Mammary epithelial cell (primary cell): ENCODE results near the gene UVSSA.

GRCh38 chr4:1293664-1294365, 4.1 kb downstream of the MAEA start:
- CAGE, long polyA plus RNA: no peak
- RRBS: 16% methylated on average over 3 of the region's 19 CpGs

GRCh38 chr4:1346835-1348004, at the start of gene UVSSA:
Gene UVSSA (plus strand): TSS chr4:1347208.
- CAGE, long polyA plus RNA: no peak
- RRBS: 2% methylated on average over 63 of the region's 117 CpGs

DNA sequence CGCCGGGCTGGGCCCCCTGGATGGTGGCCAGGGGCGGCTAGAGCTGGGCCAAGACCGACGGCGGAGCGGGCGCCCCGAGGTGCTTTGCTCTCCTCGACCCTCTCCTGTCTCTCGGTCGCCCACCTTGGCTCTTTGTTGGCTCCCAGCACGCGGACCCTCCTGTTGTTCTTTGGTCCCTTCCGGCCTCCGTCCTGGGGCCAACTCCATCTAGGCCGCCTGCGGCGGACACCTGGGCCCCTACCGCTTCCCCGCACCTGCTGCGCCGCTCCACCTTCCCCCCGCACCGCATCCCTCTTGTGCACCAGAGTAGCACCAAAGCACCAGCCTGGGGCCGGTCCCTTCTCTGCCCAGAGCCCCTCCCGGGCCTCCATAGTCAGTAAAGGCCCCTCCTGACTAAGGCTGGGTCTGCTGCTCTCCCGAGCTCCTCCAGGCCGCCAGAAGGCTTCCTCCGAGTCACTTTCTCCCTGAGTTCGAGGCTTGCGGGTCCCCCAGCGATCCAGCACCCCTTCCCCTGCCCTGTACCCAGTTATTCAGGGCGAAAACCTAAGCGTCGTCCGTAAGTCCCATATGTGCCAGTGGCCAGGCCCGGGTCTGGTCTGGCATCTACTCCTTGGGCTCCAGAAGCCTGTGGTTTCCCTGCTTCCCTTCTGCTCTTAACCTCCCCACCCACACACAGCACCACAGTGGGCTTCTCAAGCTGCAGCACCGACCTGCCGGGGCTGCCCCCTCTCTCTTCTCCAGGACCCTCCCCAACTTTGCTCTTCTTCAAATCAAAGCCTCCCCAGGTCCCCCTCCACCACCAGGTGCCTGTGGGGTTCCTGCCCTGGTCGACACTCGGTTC, 737 bp downstream of the TACC3 start:
- CAGE, long polyA plus RNA: no peak
- RRBS: no CpG with 5 or more reads among the region's 42 CpGs

- CAGE, long polyA plus RNA: no peak
- RRBS: no CpG with 5 or more reads among the region's 13 CpGs
Measured at GRCh38 chr4:1726079-1726797, 4.9 kb downstream of the TACC3 start.

- CAGE, long polyA plus RNA: no peak
- RRBS: no CpG with 5 or more reads among the region's 25 CpGs
Measured at GRCh38 chr4:1727109-1728094, 6.1 kb downstream of the TACC3 start.

DNA sequence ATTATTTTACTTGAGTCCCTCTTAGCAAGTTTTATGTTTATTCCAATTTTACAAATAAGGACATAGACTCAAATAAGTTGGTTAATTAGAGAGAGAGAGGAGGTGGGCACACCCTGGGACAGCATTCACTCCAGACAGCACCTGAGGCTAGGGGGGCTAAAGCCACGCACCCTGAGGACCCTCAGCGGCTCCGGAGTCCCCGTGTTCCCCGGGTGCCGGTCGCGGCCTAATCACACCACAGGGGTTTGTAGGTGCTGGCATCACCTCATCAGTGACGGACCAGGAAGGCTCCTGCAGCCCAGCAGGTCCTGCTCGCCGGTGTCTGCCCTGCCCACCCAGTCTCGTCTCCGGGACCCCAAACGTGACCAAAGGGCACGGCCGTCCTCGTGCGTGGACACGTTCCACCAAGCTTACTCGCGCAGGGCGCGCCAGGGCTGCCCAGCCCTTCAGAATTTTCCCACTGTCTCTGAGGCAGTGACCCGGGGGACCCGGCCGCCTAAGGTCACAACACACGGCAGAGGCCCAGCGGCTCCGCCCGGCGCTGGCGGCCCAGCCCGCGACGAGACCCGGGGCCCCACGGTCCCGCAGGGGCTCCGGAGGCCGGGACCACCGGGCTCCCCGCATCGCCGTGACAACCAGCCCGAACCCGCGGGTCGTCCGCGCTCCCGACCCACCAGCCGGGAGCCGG, 658 bp downstream of the LETM1 start:
- CAGE, long polyA plus RNA: no peak
- RRBS: 2% methylated on average over 24 of the region's 53 CpGs

DNA sequence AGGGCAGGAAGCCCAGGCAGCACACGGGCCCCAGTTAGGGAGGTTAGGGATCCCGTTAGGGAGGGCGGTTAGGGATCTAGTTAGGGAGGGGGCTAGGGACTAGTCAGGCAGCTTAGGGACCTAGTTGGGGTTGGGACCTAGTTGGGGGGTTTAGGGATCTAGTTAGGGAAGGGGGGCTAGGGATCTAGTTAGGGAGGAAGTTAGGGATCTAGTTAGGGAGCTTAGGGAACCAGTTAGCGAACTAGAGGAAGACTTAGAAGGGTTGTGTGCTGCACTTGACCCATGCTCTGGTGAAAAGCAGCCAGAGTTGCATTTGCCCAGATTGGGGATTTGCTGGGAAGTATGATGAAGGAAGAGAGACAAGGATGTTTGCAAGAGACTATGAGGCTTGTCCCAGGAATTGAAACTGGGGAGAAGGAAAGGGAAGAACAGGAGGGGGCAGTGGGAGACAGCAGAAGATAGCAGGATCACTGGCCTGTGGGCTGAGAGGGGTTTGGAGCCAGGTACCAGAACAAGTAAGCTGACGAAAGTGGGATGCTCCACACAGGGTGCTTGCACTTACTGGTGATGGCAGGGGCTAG, 3.3 kb upstream of the LETM1 start:
- CAGE, long polyA plus RNA: no peak
- RRBS: no CpG with 5 or more reads among the region's 5 CpGs

GRCh38 chr4:1955515-1956208, 53.1 kb downstream of the NELFA start:
- CAGE, long polyA plus RNA: no peak
- RRBS: no CpG with 5 or more reads among the region's 21 CpGs

DNA sequence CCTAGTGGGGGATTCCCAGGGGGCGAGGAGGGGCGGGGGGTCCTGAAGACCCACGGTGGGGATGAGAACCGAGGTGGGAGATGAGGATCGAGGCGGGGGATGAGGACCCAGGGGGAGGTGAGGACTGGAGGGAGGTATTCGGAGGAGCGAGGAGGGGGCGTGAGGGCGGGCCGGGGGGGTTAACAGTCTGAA, 431 bp downstream of the NELFA start:
- CAGE, long polyA plus RNA: no peak
- RRBS: 9% methylated on average over 1 of the region's 11 CpGs

DNA sequence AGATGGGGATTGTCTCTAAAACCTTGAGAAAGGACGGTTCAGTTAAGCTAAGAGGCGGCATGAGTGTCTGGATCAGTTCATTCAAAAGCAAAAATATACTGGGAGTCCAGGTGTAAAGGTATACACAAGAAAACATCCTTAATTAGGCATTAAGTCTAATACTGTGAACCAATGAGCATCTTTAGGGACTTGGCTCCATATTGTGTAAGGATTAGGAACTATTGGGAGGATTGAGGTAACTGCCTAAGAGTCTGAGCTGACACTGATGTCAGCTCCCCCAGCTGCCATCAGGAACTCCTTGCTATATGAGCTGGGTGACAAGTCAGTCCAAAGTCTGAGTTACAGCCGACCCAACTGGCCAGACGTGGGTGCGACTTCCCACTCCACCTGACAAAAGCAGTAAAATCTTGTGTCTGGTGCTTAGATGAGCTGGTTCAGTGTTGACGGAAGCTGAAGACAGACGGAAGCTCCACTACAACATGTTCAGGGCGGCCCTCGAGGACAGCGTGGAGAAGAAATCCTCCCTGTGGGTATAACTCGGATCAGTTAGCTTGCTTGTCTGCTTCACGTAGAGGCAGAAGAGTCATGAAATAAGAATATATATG, 5.6 kb upstream of the C4orf48 start:
- CAGE, long polyA plus RNA: no peak
- RRBS: no CpG with 5 or more reads among the region's 12 CpGs

DNA sequence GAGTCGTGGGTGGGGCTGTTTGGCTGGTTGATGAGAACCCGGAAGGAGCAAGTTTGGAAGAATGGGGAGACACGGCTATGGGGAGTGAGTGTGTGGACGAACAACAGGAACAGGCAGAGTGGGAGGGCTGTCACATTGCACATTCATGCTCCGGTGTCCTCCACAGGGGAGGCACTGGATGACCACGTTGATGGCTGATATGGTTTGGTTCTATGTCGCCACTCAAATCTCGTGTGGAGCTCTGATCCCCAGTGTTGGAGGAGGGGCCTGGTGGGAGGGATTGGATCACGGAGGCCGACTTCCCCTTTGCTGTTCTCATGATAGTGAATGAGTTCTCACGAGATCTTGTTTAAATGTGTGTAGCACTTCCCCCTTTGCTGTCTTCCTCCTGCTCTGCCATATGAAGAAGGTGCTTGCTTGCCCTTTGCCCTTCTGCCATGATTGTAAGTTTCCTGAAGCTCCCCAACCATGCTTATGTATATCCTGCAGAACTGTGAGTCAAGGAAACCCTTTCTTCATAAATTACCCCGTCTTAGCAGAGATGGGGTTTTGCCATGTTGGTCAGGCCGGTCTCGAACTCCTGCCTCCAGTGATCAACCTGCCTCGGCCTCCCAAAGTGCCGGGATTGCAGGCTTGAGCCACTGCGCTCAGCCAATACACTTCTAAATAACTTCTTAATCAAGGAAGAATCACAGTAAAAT, 4.9 kb upstream of the C4orf48 start:
- CAGE, long polyA plus RNA: no peak
- RRBS: 89% methylated on average over 2 of the region's 17 CpGs

- CAGE, long polyA plus RNA: no peak
- RRBS: 54% methylated on average over 4 of the region's 20 CpGs
Measured at GRCh38 chr4:2270138-2270741, 8.3 kb upstream of the MXD4 start.

GRCh38 chr4:2389651-2390081, 28.8 kb downstream of the ZFYVE28 start:
- CAGE, long polyA plus RNA: no peak
- RRBS: no CpG with 5 or more reads among the region's 11 CpGs

- CAGE, long polyA plus RNA: no peak
- RRBS: 1% methylated on average over 56 of the region's 97 CpGs
Measured at GRCh38 chr4:2416915-2417901, 1.2 kb downstream of the ZFYVE28 start.

DNA sequence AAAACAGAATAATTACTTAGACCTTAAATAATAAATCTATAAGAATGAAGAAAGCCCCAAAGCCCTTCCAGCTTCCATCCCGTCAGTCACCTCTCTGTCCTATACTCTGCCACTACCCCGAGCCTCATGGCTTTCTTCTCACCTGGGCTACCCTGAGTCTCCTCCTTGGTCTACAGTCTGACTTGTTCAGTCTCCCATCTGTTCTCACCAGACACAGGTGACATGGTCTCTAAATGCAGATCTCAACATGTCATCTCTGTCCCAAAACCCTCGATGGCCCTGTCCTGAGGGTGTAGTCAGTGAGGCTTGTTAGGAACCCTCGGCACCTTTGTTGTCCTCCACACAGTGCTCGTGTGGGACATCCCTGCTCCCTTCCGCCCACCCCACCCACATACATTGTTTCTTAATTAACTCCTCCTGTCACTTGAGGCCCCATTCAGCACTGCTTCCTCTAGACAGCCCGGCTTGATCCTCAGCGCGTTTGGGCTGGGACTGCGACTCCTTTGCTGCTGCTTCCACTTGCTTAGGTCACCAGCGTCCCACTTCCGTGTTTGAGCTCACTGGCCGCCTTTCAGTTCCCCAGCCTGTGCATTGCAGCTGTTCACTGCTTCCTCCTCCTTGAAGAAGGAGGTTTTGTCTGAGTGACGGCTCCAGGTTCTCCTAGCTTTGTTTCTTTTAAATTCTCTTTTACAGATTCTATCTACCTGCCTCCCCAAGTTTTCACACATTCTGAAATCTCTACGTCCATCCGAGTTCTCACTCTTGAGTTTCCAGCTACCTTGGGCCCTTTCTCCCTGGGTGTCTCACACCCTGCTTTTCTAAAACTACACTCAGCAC, 16.0 kb downstream of the RNF4 start:
- CAGE, long polyA plus RNA: no peak
- RRBS: no CpG with 5 or more reads among the region's 16 CpGs

- CAGE, long polyA plus RNA: no peak
- RRBS: 3% methylated on average over 24 of the region's 48 CpGs
Measured at GRCh38 chr4:2535237-2535933, 1.1 kb upstream of the FAM193A start.

- CAGE, long polyA plus RNA: no peak
- RRBS: 76% methylated on average over 8 of the region's 21 CpGs
Measured at GRCh38 chr4:2689766-2690362, 66.3 kb downstream of the TNIP2 start.

DNA sequence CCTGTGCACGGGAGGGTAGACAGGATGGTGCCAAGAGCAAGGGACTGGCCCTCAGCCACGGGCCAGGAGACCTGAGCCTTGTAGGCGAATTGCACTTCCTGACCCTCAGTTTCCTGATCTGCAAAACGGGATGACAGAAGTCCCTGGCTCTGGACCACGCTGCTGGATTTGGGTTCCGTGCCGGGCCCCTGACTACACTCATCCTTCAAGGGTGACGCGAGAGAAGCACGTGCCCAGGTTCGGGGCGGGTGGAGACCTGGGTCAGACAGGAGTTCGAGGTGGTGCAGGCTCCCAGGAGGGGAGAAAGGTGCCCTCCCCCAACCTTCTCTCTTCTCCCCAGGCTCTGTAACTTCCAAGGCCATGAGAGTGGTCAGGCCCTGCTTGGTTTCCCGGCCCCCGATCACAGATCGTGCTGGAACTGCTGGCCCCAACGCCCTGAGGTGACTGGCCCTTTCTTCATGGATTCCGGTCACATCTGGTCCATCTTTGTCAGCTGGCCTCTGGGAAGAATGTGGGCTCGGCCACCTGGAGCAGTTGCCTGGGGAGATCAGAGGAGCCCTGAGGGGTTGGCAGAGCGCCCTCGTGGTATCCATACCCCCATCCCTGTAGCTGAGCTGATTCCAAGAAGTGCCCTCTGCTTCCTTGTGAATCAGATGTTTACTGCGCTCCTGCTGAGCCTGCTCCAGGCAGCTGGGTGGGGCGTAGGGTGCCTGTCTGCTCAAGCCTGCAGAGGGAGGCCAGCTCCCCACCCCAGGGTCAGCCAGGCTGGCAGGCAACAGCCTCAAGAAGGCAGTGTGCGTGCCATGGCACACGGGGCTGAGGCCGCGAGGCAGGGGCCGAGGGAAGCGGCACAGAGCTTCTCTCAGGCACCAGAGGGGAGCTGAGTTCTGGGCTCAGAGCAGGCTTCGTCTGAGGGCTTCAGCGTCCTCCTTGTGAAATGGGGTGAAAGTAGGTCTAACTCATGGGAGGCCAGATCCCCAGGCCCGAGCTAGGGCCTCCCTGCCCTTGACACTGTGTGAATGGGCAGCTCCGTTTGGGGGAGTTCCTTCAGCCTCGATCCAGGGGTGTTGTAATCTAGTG, 3.5 kb downstream of the SH3BP2 start:
- CAGE, long polyA plus RNA: no peak
- RRBS: 88% methylated on average over 4 of the region's 34 CpGs

DNA sequence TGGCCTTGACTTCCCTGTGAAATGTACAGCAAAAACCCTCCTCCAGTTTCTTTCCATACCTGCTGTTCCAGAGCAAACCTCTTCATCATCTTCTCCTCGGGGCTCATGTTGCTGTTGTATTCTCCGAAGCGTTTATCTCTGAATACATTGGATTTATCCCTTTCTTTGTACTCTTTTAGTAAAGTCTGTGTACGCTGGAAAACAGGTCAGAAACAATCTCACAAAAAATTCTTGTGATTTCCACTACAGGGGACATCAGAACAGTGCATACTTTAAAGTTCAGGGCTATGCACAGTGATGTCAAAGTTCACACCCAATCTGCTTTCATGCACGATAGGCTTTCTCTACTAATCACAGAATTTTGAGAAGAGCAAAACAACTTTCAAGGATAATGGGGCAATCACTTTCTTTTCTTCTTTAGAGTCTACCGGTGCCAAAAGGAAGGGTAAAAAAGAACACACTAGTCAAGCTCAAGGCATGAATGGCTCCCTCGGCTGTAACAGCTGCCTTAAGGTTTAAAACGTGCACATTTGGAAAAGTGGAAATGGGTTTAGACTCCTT, 5.6 kb downstream of the NOP14 start:
- CAGE, long polyA plus RNA: no peak
- RRBS: no CpG with 5 or more reads among the region's 8 CpGs

- CAGE, long polyA plus RNA: no peak
- RRBS: no CpG with 5 or more reads among the region's 4 CpGs
Measured at GRCh38 chr4:2989474-2989826, 26.1 kb downstream of the GRK4 start.